ENCODE measurements around a stretch of chr9.

DNA sequence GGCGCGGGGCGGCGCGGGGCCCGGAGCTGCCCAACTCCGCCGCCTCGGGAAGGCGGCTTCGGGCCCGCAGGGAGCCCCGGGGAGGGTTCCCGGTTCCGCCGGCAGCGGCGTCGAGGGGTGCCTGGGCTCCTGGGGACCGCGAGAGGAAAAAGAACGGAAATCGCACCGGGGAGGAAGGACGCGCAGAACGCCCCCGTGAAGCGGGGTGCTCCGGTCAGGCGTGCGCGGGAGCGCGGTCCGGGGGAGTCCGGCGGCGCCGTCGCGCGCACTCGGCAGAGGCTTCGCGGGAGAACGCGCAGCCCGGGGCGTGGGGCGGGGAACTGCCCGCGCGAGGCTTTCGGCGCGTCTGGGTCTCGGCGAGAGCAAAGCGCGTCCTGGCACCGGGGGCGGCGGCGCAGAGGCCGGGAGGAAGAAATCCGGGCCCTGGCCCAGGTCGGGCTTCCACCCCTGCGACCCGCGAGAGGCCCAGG is 4.7 kb downstream of the FOXD4 start:
- RRBS, result 29% methylated on average over 15 of the region's 71 CpGs

DNA sequence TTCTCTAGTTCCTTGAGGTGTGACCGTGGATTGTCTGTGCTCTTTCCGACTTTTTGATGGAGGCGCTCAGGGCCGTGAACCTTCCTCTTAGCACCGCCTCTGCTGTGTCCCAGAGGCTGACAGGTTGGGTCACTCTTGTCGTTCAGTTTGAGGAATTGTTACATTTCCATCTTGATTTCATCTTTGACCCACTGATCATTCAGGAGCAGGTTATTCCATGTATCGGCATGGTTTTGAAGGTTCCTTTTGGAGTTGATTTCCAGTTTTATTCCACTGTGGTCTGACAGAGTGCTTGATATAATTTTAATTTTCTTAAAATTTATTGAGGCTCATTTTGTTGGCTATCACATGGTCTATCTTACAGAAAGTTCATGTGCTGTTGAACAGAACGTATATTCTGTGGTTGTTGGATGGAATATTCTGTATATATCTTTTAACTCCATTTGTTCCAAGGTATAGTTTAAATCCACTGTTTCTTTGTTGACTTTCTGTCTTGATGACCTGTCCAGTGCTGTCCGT is 8.6 kb upstream of the FOXD4 start:
- RRBS, result no CpG with 5 or more reads among the region's 9 CpGs

- RRBS, result no CpG with 5 or more reads among the region's 5 CpGs
Observed at GRCh38 chr9:447145-448071, 57.1 kb upstream of the KANK1 start.

- RRBS, result no CpG with 5 or more reads among the region's 58 CpGs
Observed at GRCh38 chr9:469573-470703, 34.6 kb upstream of the KANK1 start.

- RRBS, result no CpG with 5 or more reads among the region's 9 CpGs
Observed at GRCh38 chr9:621528-622078, 117.1 kb downstream of the KANK1 start.

DNA sequence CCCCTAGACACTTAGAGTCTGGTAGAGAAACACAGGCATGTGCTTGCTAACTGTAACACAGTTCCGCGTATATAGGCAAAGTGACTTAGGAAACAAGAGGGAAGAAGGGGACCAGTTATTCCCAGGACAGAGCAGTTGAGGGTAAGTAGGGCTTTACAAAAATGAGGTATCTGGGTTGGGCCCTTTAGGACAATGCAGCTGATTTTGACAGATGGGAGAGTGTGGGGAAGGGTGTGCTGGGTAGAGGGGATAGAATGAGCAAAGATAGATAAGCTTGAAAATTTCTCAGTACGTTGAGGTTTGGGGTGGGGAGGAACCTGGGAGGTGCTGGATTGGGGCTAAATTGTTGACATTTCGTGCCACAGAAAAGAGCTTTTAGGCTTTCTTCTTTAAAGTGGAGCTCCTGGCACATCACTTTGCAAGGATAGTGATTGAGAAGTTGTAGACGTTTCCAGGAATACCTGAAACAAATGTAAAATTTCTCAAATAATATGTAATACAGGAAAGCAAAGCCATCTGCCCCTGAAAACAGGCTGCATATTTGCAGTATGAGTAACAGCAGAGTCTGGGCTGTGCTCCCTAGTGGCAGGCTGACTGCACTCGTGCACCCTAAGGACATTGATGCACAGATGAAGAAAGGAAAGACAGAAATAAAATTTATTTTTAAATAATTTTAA is 145.0 kb upstream of the DMRT1 start:
- RRBS, result no CpG with 5 or more reads among the region's 6 CpGs

- RRBS, result no CpG with 5 or more reads among the region's 4 CpGs
Observed at GRCh38 chr9:710607-711209, 130.8 kb upstream of the DMRT1 start.

DNA sequence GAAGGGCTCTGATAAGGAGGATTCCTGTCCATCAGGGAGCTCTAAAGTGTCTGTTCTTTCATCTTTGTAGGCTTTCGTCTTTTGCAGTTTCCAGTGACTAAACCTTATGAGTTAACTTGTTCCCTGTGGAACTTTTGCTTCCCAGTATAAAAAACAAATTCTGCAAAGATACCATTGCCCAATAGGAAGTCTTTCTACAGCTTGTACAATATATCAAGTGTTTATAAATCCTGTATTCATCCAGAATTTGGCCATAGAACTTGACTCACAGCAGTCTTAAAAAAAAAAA is 89.5 kb upstream of the DMRT1 start:
- RRBS, result no CpG with 5 or more reads among the region's 1 CpG

- RRBS, result no CpG with 5 or more reads among the region's 7 CpGs
Observed at GRCh38 chr9:818071-818687, 23.3 kb upstream of the DMRT1 start.

DNA sequence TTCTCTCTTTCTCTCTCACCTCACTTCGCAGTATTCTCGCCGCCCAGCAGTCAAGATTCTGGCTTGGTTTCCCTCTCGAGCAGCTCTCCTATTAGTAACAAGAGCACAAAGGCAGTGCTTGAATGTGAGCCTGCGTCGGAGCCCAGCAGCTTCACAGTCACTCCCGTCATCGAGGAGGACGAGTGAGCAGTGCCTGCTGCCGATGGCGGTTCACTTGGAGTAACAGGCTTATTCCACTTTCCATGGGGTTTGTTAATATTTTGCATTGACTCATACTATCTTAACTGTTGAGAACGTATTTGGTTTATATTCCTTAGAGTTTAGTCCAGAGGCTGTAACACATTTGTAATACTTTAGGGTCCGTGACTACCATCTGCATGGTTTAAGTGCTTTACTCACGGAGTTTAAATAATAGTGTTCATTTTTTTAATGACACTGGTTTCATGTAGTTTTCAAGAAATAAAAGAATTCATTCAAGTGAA is 8.5 kb upstream of the DMRT3 start:
- RRBS, result no CpG with 5 or more reads among the region's 14 CpGs

DNA sequence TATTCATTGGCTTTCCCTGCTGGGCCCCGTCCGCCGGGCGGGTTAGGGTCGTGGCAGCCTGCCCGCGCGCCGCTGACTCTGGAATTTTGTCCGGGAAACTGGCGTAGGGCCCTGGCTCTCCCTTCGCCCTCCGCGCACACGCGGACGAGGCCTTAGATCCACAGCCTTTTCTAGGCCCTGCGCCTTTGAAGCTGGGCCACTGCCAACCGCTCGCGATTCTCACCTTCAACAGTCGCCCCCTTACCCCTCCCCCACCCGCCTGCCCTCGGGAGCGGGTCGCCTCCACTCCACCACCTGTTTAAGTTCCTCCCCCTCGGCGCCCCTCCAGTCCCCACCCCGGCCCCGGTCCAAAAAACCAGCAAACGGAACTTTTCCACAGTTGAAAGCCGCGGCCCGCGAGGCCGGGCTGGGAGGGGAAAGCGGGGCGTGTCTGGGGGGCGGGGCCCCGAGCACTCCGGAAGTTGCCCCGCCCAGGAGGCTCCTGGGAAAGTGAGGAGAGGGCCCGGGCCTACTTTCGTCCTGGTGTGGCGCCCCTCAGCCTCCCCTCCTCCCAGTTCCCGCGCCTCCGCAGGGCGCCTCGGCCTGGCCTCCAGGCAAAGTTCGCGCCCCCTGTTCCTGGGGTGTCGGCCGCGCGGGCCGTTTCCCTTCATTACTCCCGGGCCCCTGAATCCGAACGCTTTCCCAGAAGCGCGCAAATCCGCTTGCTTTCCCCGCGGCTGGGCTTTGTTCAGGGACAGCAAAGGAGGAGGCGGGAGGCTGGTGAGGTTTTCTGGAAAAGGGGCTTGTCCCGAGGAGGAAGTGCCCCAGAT is 4.6 kb upstream of the DMRT3 start:
- RRBS, result 55% methylated on average over 20 of the region's 67 CpGs

DNA sequence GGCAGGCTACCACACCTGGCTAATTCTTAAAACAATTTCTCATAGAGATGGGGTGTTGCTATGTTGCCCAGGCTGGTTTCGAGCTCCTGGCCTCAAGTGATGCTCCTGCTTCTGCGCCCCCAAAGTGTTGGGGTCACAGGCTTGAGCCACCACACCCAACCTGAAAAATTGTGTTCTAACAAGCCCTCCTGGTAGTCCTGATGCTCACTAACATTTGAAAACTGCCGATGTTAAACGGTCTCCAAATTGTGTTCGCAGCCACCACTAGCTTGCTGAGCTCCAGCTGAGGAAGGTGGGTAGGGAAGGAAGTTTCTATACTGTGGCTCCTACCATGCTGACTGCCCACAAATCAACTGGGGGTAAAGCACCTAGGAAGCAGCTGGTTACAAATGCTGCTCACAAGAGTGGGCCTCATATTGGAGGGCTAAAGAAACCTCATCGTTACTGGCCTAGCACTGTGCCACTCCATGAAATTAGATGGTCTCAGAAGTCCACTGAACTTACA is 34.4 kb downstream of the DMRT3 start:
- RRBS, result no CpG with 5 or more reads among the region's 6 CpGs

DNA sequence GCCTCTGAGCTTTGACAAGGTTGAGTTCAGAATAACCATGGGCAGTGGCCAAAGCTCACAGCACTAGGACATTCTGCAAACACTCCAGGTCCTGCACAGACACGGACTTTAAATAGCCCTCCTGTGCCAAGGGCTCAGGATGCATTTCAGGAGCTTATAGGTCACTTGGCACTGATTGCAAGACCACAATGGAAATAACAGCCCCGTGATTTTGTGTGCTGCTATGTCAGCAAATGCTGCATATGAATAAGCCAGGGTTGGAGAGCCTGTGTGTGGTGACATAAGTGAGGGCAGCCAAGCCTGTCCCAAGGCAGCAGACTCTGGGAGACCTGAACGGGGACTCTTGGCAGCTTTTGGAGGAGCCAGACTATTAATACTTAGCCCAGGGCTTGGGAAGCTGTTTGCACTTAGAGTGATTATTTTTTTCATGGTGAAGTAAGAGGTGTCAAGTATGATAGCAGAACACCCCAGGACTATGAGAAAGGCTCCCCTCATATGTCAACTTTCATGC is 150.8 kb downstream of the DMRT2 start:
- RRBS, result no CpG with 5 or more reads among the region's 3 CpGs

- RRBS, result 2% methylated on average over 6 of the region's 12 CpGs
Observed at GRCh38 chr9:2016541-2016662, 1.3 kb downstream of the SMARCA2 start.

DNA sequence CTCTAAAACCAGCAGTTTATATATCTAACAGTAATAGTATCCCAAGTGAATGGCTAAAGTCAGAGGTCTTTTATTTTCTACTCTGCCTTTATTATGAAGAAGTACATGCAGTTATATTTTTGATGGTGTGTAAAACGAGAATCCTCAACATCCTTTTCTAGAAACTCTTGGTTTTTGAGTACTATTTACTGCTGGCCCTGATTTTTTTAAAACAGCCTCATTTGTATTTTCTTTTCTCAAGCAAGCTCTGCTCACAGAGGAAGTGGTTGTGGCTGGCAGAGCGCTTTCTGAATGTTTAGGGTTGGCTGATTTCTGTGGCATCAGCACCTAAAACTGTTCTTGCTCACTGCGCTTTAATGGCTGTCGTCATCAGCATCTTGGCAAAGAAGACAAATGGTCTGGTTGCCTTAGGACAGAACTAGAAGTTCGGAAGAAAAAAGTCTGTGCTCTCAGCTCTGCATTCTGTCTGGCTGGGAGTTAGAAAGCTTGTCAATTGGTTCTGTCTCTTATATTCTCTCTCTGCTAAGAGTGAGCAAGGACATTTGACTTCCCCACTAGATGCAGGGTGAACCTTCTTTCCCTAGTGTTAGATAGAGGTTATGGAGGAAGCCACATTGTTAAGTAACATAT is 38.7 kb downstream of the SMARCA2 start:
- RRBS, result no CpG with 5 or more reads among the region's 5 CpGs

- RRBS, result no CpG with 5 or more reads among the region's 1 CpG
Observed at GRCh38 chr9:2094001-2094565, 78.9 kb downstream of the SMARCA2 start.

GRCh38 chr9:2110185-2110522 is 95.0 kb downstream of the SMARCA2 start:
- RRBS, result no CpG with 5 or more reads among the region's 3 CpGs

GRCh38 chr9:2162556-2163285 is 147.6 kb downstream of the SMARCA2 start:
- RRBS, result no CpG with 5 or more reads among the region's 7 CpGs

DNA sequence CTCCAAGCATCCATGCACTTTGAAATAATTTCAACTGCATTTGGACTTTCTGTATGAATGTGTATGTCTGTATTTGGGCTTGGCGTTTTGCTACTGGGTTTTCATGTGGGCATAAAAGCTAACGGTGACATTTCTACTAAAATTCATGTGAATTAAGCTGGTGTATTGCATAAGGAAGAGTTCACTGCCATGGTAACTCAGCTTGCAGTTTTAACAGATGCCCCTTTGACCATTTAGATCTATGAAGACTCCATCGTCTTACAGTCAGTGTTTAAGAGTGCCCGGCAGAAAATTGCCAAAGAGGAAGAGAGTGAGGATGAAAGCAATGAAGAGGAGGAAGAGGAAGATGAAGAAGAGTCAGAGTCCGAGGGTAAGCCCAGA is 170.7 kb downstream of the SMARCA2 start:
- RRBS, result no CpG with 5 or more reads among the region's 5 CpGs

- RRBS, result no CpG with 5 or more reads among the region's 3 CpGs
Observed at GRCh38 chr9:2489884-2490511, 131.6 kb upstream of the VLDLR start.